ENCODE measurements around a stretch of chr13.

DNA sequence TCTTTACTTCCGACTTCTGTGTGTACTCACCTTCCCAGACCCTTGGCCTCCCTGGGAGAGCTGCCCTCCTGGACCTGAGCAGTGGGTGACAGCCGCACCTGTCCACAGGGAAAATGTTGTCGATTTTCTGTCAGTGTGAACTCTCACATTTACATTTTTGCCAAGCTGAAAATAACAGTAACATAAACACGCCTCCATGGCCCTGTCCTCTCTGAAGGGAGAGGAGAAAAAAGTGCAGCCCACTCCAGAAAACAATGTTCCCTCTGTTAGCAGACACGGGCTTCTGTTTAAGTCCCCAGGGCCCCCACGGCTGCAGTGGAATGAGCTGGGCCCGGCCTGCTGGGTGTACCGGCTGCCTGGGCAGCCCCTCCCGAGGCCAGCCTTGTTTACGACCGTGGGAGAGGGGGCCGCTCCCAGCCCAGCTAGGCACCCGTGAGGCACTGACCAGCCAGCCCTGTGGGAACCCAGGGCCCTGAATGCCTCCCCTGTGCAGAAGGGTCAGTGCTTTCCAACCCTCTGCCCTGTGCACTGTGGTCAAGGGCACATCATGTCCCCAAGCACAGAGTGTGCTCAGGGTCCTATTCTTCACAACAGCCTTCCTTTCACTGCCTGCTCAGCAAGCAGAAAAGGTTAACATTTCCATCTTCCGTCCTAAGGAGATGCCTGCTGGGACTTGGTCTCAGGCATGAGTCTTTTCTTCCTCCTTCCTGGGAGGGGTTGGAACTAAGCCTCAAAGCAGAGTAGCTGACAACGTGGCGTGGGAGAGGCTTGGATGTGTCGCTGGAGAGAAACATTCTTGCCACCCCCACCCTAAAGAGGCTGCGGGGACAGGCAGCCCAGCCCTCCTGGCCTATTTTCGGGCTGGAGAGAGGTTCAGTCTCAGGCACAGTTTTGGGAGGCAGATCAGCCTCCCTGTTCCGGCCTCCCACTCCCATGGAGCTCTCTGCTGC is 90.0 kb downstream of the RGCC start:
- PRO-cap: no peak
- RAMPAGE, long total RNA, 2 experiments: no peak in any of the 2 experiments

DNA sequence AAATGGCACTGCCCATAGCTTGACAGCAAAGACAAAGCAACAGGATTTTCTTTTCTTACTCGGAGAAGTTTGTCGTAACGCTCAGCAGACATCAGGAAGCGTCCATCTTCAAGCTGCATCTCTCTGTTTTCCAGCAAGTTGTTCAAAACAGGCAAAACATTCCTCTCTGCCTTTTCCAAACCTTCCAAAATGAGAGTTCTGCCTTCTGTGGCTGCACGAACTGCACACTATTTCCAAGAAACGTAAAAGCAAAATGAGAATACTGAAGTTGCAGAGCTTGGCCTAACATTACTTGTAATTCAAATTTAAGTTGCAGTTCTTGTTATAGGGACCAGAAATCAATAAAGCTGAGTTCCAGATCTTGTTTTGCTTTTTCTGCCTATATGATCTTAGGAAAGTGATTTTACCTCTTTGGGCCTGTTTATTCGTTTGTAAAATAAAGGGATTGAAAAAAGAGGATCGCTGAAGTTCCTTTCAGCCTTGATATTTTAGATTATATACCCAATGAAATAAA is 69.5 kb downstream of the VWA8 start:
- PRO-cap: no peak
- RAMPAGE, long total RNA, 2 experiments: no peak in any of the 2 experiments

DNA sequence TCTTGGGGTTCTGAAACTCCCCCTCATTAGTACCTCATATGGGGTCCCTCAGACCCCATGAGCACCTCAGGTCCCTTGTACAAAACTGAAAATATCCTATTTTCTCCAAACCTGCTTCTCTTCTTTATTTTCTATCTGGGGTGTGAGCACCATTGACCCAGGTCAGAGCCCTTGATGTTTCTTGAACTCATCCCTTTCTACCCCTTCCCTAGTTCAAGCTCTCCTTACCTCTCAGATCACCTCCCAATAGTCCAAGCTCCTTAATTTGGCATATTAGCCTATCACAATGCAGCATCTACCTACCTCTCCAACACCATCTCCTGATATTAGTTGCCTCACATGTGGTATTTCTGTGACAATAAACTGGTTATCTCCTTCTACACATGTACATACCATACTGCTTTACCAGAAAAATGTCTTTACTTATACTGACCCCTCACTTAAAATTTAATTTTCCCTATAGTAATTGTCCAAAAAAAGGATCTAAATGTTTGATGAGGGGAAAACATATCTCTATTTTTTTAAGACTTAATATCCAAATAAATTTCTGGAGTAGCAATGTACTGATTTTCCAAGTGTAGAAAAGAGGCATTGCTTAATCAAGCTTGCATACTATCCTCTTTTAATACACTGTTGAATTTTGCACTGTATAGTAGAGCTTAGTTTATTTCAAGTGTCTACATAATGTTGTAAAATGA is 68.1 kb downstream of the VWA8 start:
- PRO-cap: no peak
- RAMPAGE, long total RNA, 2 experiments: no peak in any of the 2 experiments

DNA sequence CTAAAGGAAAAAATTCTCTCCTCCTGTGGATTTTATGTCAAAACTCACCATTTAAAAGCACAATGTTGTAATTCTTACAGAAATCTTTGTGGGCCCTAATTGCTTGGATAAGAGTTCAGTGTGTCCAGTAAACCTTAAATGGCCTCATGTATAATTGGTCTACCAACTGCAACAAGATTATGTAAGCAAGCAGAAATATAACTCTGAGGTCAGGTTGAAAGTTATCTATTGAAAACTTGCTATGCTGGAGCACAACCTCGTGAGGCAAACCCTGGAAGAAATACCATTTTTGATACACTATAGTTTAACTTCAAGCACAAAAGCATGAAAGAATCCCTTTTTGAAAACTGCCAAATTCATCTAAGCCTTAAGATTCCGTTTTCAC is 21.9 kb downstream of the VWA8 start:
- PRO-cap: no peak
- RAMPAGE, long total RNA, 2 experiments: no peak in any of the 2 experiments

DNA sequence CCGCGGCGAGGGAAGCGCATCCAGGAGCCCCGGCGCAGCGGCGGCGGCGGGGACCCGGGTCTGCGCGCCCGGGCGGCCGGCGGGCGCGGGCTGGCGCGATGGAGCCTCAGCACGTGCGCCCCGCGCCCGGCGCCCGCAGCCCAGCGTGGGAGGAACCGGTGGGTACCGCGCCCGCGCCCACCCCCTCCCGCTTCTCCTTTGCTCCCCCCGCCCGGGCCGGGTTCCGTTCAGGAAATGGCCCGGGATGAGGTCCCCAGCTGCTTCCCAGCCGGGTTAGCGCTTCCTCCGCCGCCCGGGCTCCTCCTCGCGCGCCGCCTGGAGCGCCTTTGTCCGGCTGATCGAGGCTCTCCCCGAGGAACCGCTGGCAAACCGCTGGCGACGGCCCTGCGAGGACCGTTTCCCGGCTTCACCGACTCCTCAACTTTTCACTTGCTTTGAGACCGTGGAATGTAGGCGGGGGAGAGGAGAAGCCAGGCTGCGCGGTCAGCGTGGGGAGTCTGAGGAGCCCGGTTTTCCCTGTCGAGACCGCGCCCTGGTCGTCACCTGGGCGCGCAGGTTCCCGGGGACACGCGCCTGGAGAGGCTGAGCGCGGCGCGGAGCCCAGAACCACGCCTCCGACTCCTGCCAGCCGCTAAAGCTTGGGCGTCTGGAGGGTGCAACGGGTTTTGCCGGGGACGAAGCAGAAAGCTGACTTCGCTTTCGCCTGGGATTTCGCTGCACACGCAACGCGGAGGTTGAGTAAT is 7.5 kb upstream of the DGKH start:
- PRO-cap: unidirectional peak, minus-strand start at position 328 of the sequence; bidirectional peak, plus-strand start at position 634 of the sequence, minus-strand start at position 553 of the sequence
- RAMPAGE, long total RNA, 2 experiments: no peak in any of the 2 experiments

DNA sequence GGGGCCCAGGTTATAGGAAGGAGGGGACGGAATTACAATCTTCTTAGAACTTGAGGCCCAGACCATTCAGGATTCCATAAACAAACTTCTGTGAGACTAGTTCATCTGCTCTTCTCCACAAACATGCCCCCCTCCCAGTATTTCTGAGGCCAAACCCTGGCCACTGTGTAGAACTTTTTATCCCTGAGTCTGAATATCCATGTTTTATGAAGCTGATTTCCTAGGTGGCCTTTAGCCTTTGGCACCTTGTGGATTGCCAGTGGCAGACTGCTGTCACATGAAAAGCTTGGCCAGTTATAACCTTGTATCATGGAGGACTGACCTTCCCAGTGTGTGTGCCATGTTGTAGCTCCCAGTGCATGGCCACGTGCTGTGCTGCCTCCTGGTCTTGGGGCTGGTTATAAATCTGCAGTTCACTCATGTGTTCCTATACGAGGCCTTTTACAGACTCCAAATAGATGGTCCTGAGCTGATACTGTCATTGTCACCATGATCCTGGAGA is 91.6 kb downstream of the DGKH start:
- PRO-cap: no peak
- RAMPAGE, long total RNA, 2 experiments: no peak in any of the 2 experiments

GRCh38 chr13:42790802-42791240 is 9.4 kb downstream of the FAM216B start:
- PRO-cap: no peak
- RAMPAGE, long total RNA, 2 experiments: no peak in any of the 2 experiments

DNA sequence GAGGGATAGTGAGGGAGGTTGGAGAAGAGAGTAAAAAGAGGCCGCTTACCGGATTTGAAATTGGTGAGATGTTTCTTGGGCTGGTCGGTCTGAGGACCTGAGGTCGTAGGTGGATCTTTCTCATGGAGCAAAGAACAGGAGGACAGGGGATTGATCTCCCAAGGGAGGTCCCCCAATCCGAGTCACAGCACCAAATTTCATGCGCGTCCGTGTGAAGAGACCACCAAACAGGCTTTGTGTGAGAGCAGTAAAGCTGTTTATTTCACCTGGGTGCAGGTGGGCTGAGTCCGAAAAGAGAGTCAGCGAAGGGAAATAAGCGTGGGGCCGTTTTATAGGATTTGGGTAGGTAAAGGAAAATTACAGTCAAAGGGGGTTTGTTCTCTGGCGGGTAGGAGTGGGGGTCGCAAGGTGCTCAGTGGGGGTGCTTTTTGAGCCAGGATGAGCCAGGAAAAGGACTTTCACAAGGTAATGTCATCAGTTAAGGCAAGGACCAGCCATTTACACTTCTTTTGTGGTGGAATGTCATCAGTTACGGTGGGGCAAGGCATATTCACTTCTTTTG is 91.2 kb downstream of the FAM216B start:
- PRO-cap: no peak
- RAMPAGE, long total RNA, 2 experiments: no peak in any of the 2 experiments

GRCh38 chr13:42963227-42964006 is 28.6 kb downstream of the EPSTI1 start:
- PRO-cap: no peak
- RAMPAGE, long total RNA, 2 experiments: no peak in any of the 2 experiments

- PRO-cap: no peak
- RAMPAGE, long total RNA, 2 experiments: no peak in any of the 2 experiments
Observed at GRCh38 chr13:42985789-42986316, 6.2 kb downstream of the EPSTI1 start.

- PRO-cap: no peak
- RAMPAGE, long total RNA, 2 experiments: no peak in any of the 2 experiments
Observed at GRCh38 chr13:43095355-43096079, 72.1 kb downstream of the DNAJC15 start.

GRCh38 chr13:43307637-43308369 is 284.4 kb downstream of the DNAJC15 start:
- PRO-cap: no peak
- RAMPAGE, long total RNA, 2 experiments: no peak in any of the 2 experiments

GRCh38 chr13:43891811-43892367 is 12.2 kb downstream of the LACC1 start:
- PRO-cap: no peak
- RAMPAGE, long total RNA, 2 experiments: no peak in any of the 2 experiments

DNA sequence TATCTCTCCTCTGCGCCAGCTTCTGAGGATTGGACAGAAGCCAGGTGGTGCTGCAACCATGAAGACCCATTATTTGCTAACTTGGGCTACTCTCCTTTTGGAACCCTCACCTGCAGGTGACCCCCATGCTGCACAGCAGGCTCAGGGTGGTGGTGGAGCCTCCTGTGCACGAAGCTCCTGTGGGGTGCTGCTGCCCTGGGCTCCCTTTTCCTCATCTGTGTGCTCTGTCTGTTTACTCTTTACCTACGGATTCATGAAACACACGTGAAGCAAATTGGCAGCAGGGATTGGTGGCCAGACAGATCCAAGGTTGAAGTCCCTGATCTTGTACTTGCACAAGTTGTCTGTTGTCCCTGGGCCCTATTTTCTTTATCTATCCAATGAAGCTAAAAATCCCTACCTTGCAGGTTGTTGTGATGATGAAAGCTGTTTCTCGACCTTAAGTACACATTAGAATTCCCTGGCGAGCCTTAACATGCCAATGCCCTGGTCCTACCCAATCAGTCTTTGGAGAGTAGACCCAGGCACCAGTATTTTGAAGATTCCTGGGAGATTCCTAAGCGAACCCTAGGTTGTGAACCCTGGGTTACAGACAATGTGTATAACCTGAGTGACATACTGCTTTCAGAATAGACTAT is 53.4 kb downstream of the SMIM2 start:
- PRO-cap: no peak
- RAMPAGE, long total RNA, 2 experiments: no peak in any of the 2 experiments

DNA sequence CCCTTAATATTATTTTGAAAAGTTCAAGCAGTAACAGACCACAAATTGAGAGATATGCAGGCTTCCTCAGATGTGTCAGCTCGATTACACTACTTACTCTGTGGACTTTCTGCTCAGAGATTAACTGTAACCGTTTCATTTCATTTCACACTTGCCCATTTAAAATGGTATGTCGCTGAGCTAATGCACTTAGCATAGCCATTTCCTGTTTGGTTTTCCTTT is 43.8 kb downstream of the SMIM2 start:
- PRO-cap: no peak
- RAMPAGE, long total RNA, 2 experiments: no peak in any of the 2 experiments

GRCh38 chr13:44274756-44275362 is 98.8 kb upstream of the SERP2 start:
- PRO-cap: no peak
- RAMPAGE, long total RNA, 2 experiments: no peak in any of the 2 experiments

GRCh38 chr13:44368364-44368563 is 5.4 kb upstream of the SERP2 start:
- PRO-cap: no peak
- RAMPAGE, long total RNA, 2 experiments: no peak in any of the 2 experiments

GRCh38 chr13:44759595-44759929 is 183.4 kb upstream of the TSC22D1 start:
- PRO-cap: no peak
- RAMPAGE, long total RNA, 2 experiments: no peak in any of the 2 experiments

GRCh38 chr13:44918878-44919203 is 70.4 kb downstream of the NUFIP1 start:
- PRO-cap: no peak
- RAMPAGE, long total RNA, 2 experiments: no peak in any of the 2 experiments

DNA sequence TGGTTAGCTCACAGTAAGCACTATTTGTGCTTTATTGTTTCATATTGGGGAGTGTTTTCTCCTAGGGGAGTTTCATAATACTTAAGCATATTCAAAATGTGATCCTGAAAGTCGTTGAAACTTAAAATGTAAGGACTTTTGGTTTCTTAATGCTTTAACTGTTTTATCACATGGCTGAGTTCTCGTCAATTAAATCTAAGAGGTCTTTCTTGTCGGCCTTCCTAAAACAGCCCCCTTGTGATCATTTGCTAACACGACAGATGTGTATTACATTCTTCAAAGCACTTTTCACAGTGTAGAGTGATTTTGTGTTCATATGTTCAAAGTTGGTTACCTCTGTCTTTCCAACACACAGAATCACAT is 990 bp downstream of the GTF2F2 start:
- PRO-cap: no peak
- RAMPAGE, long total RNA, 2 experiments: no peak in any of the 2 experiments

Measured in breast epithelium (tissue), 2 donors.